GM23248 (cell line): ENCODE measurements around the genes SLC11A1 and STK16.

- RAMPAGE, long total RNA, result no peak
Measured at GRCh38 chr2:218307663-218308201, 15.4 kb upstream of the TMBIM1 start.

GRCh38 chr2:218311784-218312150, 19.5 kb upstream of the TMBIM1 start:
- RAMPAGE, long total RNA, result no peak

DNA sequence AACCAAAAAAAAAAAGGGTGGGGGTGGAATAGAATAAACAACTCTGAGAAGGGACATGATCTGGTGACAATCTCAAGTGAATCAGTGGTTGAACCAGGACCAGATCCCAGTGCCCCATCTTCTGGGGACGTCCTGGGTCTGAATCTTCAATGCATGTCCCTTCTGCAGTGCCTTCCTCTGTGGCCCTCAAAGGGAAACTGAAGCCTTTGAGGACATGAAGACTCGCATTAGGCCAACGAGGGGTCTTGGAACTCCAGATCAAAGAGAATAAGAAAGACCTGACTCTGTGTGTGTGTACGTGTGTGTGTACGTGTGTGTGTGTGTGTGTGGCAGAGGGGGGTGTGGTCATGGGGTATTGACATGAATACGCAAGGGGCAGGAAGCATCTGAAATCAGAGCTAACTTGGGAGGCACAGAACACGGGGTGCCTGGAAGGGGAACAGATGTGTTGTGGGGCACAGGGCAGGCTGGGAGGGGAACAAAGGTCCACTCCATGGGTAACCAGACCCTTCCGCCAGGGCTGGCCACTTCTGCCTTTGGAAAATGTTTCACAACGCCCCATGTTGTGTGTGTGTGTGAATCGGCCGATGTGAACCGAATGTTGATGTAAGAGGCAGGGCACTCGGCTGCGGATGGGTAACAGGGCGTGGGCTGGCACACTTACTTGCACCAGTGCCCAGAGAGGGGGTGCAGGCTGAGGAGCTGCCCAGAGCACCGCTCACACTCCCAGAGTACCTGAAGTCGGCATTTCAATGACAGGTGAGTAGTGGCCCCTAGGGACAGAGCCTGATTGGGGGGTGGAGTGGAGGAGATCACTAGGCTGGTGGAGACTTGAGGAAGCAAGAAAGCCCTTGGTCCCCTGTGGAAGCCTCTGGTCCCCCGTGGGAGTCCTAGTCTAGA, at the start of gene SLC11A1:
Gene SLC11A1 (plus strand): TSS at position 657 of the 900 bp plus-strand sequence.
- RAMPAGE, long total RNA, result no peak

DNA sequence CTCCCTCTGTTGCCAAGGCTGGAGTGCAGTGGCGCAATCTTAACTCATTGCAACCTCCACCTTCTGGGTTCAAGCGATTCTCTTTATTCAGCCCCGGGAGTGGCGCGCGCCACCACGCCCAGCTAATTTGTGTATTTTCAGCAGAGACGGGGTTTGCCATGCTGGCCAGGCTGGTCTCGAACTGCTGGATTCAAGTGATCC, 4.3 kb upstream of the CTDSP1 start:
- RAMPAGE, long total RNA, result no peak

GRCh38 chr2:218401897-218403005, 2.6 kb downstream of the CTDSP1 start:
- RAMPAGE, long total RNA, result no peak

GRCh38 chr2:218474610-218474924, 55.6 kb downstream of the VIL1 start:
- RAMPAGE, long total RNA, result no peak

GRCh38 chr2:218636526-218637235, 22.7 kb downstream of the ZNF142 start:
- RAMPAGE, long total RNA, result no peak

DNA sequence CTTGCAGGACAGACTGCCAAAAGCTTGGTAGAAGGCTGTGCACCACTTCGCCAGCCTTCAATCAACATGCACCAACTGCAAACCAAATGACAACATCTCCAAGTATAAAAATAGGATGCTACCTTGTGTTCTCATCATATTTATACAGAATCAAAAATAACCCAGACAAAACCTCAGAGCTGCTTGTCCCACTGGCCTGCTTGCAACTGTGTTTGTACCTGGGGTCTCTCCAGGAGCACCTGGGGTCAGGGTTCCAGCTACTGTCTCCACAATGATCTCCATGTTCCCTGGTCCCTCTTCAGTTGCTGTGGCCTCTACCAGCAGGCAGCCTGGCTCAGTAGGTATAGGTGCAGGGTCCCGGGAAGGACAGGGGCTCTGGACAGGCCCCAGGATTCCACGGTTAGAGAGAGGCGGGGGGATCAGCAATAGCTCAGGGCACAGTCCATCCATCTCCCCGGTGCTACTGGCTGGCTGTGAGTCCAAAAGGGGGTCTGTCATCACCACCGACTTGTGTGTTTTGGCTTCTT, 3.4 kb downstream of the ZNF142 start:
- RAMPAGE, long total RNA, result no peak

GRCh38 chr2:218659834-218660286, 377 bp downstream of the BCS1L start:
- RAMPAGE, long total RNA, result no peak

- RAMPAGE, long total RNA, result no peak
Measured at GRCh38 chr2:218679048-218679476, 7.2 kb downstream of the STK36 start.

DNA sequence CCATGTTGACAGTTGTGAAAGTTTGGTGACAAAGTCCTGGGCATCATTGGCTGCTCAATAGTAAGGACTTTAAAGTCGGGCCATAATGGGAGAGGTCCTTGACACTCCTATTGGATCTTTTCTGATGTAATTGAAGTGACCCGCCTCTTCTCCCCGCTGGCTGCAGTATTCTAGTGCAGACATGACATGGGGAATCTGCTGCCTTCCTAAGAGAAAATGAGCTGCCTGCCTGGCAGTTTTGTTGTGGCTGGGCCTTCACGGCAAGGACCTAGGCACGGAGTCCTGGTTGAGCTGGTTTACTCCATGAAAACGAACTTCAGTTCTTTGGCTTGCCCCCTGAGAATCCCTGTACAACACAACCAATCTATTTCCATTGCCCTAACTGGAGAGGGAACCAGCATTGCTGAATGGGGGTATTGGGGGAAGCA, 26.0 kb upstream of the CYP27A1 start:
- RAMPAGE, long total RNA, result no peak

DNA sequence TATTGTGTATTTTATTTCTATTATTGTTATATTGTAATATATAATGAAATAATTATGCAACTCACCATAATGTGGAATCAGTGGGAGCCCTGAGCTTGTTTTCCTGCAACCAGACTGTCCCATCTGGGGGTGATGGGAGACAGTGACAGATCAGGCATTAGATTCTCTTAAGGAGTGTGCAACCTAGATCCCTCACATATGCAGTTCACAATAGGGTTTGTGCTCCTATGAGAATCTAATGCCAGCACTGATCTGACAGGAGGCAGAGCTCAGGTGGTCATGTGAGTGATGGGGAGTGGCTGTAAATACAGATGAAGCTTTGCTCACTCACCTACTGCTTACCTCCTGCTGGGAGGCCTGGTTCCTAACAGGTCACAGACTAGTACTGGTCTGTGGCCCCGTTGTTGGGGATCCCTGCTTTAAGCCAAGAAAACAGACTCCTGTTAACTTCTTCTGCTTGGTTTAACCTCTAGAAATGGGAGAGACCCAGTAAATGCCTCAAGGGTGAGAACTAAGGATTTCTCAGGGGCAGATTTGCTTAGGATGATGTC, 3.1 kb downstream of the CYP27A1 start:
- RAMPAGE, long total RNA, result no peak

- RAMPAGE, long total RNA, result no peak
Measured at GRCh38 chr2:218983677-218983928, 1.4 kb downstream of the FEV start.

- RAMPAGE, long total RNA, result no peak
Measured at GRCh38 chr2:219002384-219003581, 9.6 kb upstream of the CRYBA2 start.

GRCh38 chr2:219107798-219108372, 47.2 kb upstream of the IHH start:
- RAMPAGE, long total RNA, result no peak

GRCh38 chr2:219209353-219209924, 2.9 kb downstream of the ZFAND2B start:
- RAMPAGE, long total RNA, result no peak

DNA sequence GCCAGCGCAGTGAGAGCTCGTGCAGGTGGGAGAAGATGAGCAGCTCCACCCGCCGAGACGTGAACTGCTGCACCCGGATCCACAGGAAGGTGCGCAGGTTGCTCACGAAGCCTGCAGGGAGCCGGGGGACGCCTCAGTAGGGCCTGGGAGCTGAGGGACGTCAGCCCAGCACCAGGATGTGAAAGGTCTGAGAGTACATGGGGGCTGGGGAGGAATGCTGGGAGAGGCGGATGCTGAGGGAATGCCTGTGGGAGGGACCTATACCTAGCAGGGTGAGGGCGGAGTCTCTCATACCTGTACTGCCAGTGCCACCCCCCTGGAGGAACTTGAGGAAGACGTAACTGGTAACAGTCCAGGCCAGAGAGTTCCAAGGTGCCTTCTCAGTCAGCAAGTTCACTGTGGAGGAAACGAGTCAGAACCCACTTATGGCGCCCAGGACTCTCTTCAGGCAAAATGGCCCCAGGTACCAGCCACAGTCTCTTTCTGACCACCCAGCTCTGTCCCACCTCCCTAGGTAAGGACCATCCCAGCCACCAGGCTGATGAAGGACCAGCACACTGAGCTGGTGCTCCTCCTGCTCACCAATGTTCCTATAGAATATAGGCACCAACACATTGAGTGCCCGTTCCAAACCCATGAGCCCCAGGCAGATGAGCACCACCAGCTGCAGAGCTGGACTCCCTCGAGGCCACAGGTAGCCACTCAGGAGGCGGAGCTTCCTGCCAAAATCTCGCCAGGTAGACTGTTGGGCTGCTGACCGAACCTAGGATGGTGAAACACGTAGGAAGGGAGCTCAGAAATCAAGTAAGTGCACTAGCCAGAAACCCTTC, 2.5 kb downstream of the ABCB6 start:
- RAMPAGE, long total RNA, result no peak

DNA sequence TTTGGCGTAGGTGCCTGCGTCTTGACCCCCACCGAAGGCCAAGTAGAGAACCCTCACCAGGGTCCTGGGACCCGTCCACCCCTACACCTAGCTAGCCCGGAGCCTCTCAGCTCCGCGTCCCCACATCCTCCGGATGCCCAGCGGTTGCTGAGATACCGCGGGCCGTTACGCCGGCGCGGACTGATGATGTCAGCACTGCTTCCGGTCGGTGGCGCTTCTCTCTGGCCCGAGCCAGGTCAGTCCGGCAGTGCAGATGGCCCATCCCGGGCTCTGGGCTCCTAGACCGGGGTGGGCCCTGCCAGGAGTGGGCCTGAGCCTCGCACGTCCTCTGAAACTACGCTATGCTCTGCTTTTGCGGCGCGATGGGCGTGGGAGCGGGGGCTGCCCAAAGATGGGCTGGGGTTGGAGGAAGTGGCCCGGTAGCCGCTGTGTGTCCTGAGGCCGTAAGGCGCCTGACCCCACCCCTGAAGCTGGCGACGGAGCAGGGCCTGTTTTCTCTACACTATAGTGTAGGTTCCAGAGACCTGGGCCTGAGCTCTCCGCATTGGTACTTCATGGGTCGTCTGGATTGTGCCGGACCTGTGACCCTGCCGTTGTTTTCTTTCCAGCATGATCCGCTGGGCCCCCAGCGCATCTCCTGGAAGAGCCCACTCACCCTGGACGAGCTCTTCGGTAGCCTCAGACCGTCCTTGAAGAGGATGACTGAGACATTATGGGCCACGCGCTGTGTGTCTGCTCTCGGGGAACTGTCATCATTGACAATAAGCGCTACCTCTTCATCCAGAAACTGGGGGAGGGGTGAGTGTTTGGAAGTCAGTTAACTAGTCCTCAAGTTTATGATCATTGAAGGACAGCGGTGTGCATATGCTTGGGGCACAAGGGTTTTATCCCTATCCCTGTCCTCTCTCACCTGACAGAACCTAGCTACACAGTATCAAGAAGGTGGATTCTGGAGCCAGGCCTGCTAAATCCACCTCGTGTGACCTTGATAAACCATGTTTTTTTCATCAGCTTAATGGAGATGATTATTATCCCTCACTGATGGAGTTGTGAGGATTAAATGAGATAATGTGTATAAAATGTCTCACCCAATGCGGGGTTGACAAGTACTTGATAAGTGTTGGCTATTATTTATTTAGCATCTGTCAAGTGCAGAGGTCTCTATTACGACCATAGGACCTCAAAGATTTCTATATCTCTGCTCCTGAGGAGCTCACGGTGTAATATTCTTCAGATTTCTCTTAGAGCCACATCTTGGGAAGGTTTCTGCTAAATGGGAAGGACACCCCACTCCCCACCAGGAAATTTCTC, at the start of gene STK16:
Gene STK16 (plus strand): TSS at position 192 of the 1,311 bp plus-strand sequence.
- RAMPAGE, long total RNA, result start-site peak on the plus strand centred at position 212 of the sequence, 25 bp wide, 99 and 103 reads in 2 replicates

- RAMPAGE, long total RNA, result no peak
Measured at GRCh38 chr2:219378473-219378747, 9.3 kb downstream of the DNPEP start.

DNA sequence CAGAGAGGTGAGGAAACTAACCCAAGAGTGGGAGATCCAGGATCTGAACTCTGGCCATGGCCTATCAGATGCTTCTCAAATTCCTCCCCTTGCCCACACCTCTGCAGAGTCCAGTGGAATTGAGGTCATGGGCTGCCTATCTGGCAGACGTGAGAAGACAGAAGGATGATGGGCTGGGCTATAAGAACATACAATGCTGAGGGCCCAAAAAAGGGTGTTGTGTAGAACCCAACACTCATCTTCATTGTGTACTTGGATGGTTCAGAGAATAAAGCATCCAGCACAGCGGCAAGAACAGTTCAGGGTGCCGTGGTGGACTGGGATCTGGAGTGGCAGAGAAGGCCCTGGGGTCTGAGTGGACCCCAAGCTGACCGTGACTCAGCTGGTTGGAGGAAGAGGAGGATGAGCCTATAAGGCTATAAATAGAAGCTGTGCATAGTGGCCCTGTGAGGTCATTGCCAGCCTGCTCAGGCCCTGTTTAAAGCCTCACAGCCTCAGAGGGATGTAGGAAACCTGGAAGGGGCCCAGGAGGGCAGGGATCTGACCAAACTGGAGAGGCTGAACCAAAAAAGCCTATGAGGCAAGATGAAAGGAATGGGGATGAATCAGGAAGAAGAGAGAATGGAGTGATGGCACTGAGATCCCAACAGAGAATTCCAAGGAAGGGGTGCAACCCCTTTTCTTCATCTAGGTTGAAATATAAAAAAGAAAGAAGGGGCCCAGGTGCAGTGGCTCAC, 11.4 kb upstream of the DES start:
- RAMPAGE, long total RNA, result no peak